Mucosa of descending colon (tissue), 1 donor: ENCODE results near the gene RAP1GAP2.

DNA sequence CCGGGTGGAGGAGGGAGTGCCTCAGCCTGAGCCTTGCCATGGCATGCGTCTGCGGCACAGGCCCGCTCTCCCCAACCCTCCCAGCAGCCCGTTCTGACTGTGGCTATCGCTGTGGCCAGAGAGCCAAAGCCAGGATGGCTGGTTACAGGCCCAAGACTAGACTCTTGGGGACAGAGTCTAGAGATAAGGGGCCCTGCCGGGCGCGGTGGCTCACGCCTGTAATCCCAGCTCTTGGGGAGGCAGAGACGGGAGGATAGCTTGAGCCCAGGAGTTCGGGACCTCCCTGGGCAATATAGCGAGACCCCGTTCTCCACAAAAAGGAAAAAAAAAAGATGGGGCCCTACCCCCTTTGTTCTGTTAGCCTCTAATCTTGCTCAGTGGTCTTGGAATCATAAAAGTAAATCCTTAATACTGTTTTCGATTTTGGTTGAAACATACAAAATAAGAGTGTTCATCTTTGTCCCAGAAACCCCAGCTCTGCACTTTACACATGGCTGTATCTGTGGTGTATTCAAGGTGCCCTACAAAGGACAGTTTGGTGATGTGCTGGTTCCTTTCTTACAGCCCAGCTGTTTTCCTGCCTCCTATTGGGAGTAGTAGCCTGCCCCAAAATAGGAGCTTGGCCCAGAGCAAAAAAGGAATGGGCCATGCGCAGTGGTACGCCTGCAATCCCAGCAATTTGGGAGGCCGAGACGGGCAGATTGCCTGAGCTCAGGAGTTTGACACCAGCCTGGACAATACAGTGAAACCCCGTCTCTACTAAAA is 25.6 kb downstream of the CLUH start:
- PRO-cap, result no peak

DNA sequence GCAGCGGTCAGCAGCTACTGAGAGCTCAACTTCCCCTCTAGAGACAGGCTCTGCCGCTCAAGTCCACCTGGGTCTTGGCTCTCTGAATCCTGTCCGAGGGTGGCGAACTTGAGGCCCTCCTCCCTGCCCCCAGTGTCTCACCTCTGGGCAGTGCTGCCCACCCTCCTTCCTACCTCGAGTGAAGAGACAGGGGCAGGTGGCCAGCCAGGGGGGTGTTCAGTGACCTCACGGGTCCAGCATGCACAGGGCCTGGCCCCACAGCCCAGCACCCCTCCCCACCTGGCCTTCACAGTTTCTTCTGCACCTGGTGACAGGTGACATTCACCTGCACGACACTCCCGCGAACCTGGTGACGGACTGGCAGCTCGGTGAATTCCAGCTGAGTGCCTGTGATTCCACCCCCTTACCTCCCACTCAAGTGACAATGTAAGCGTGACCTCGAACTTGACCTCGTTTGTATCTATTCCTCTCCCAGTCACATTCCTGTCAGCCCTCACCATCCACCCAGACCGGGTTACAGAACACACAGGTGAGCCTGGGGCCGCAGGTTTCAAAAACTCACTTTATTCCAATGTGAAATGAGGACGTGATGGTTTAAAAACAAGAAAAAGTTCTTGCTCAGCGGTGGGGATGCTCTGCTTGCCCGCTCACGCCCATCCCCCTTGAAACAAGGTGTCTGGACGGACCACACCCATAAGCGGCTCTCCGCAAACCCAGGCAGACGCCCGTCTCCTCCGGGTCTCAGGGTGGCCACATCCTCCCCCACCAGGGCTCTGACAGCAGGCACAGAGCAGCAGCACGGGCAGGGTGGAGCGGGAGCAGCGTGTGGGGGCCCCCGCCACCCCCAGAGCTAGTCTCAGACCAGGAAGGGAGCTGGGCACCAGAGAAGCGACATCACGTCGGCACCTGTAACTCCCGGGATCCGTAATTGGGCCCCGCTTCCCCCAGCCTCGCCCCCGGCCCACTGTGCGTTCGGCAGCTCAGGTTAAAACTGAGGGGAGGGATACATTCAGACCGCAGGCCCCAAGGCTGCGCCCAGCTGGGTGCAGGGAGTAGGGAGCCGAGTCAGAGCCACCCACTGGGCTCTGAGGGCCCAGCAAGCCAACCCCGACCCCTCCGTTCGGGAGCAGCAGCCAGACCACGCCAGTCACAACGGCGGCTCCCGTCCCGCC is 22.3 kb downstream of the CLUH start:
- PRO-cap, result no peak

GRCh38 chr17:2756191-2756563 is 6.7 kb upstream of the CCDC92B start:
- PRO-cap, result no peak

DNA sequence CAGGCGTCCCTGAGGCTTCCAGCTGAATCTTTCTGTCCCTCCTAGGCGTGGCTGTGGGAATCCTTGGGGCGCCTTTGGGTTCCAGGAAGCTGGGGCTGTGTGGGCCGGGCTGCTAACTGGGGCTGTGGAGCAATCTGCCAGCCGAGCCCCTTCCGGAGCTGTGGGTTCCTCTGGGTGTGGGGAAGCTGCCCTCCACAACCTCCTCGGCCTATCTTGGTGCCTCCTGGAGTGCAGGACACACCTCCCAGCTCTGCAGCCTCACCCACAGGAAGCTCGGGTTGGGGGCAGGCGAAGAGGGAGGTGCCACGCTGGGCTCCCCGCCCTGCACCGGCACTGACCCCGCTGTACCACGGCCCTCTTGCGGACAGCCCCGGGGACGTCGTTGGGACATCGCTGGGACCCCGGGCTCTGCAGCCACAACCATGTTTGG is at the start of gene RAP1GAP2:
RAP1GAP2 (plus strand) TSS at position 333 of the 430 bp plus-strand sequence.
- PRO-cap, result bidirectional peak, plus-strand start at position 333 of the sequence, minus-strand start at position 118 of the sequence

- PRO-cap, result unidirectional peak, plus-strand start at chr17:2939947
Measured at GRCh38 chr17:2939634-2940178, 123.7 kb downstream of the OR1D5 start.

- PRO-cap, result no peak
Measured at GRCh38 chr17:3004832-3005627, 58.4 kb downstream of the OR1D5 start.

DNA sequence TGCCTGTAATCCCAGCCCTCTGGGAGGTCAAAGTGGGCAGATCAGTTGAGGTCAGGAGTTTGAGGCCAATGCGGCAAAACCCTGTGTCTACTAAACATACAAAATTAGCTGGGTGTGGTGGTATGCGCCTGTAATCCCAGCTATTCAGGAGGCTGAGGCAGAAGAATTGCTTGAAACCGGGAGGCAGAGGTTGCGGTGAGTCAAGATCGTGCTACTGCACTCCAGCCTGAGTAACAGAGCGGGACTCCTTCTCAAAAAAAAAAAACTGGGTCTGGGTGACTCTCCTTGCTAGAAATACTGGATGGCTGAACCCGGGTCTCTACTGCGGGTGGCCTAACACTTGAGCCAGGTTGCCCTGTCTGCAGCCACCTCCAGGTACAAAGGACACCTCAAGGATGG is 10.9 kb downstream of the TRPV3 start:
- PRO-cap, result no peak

- PRO-cap, result no peak
Measured at GRCh38 chr17:3740731-3741009, 17.0 kb downstream of the HASPIN start.

- PRO-cap, result no peak
Measured at GRCh38 chr17:3869656-3870275, 23.1 kb downstream of the CAMKK1 start.

- PRO-cap, result unidirectional peak, plus-strand start at chr17:3886997
Measured at GRCh38 chr17:3886543-3887438, 6.1 kb downstream of the CAMKK1 start.

DNA sequence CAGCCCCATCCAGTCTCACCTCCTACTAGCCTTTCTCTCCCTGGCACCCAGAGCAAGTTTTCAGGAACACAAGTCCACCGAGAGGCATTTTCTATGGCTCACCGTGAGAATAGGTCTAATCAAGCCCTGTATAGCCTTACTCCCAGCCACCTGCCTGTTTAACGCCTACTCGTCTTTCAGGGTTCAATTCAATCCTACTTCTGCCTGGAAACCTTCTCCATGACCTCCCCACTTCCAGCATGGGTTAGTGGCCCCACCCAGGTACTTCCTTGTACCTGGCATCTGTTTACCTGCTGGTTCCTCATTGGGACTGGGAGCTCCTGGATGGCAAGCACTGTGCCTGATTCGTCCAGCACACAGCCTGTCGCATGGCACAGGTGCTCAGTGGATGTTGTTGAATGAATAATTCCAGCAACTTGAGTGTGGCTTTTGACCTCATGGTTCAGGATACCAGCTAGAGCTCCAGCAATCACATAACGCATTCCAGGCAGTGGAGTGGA is 1.1 kb upstream of the CAMKK1 start:
- PRO-cap, result bidirectional peak, plus-strand start at position 304 of the sequence, minus-strand start at position 246 of the sequence

DNA sequence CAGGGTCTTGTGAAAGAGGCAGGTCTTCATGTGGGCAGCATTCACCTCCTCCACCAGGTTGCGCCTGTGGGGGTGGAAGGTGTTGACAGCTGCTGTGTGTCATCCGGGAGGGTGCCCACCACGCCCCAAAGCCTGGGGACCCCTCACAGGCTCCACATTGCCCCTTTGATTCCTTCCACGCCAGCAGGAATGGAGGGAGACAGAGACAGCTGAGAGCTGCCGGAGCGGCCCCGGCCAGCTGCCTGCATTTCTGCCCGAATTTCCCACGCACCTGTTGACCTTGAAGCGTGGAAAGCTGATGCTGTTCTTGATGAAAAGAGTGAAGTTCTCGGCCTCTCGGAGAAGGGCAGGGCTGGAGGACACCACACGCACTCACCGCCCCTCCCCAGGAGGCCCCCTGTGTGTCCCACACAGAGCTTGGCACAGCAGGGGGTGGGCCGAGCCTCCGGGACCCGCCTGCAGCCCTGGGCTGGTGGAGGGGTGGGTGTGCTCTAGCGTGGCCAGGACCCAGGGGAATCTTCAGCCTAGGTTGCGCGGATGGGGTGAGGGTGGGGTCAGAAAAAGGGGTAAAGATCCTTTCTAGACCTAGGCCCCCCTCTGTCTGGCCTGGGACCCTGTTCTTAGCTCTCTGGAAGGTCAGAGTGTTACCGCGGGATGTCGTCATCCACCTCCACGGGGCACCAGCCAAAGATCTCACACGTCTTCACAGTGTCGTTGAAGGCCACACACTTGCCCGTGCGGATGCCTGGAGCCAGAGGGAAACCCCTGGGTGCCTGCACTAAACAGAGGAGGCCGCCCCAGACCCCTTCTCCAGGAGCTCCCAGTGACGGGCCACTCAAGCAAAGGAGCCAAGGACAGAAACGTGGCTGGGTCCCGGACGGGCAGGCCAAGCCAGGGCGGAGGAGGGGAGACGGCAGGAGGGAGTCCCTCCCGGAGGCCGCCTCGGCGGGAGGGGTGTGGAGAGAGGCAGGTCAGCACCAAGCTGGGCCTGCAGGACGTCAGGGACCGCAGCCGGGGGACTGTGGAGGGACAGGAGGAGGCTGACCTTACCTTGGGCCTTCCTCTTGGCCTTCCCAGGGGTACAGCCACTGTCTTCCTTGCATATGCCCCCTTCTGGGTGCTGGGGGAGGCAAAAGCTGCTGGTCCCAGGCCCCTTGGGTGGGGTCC is 10.8 kb upstream of the CAMKK1 start:
- PRO-cap, result no peak

DNA sequence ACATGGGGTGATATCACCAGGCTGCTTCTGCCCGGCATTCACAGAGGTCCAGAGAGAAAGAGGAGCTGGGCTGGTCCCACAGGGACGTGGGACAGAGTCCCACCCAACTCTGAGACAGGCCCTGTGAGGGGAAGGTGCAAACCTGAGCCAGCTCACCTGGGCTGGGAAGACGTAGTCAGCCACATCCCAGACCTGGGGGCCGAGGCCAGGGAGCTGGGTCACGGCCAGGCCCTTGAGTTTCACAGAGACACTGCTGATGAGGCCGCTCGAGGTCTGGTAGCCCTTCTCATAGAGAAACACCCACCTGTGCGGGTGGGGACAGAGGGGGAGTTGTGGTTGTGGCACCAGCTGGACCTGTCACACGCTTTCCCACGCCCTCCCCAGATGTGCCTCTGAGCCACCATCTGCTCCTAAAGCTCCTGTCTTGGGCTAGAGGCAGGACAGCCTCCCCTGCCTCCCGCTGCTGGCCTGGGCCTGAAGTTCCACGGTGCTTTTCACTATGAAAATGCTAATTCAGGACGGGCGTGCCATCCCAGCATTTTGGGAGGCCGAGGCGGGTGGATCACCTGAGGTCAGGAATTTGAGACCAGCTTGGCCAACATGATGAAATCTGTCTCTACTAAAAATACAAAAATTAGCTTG is 11.1 kb downstream of the P2RX1 start:
- PRO-cap, result unidirectional peak, minus-strand start at position 252 of the sequence

- PRO-cap, result no peak
Measured at GRCh38 chr17:4005728-4006050, 41.5 kb upstream of the ATP2A3 start.

DNA sequence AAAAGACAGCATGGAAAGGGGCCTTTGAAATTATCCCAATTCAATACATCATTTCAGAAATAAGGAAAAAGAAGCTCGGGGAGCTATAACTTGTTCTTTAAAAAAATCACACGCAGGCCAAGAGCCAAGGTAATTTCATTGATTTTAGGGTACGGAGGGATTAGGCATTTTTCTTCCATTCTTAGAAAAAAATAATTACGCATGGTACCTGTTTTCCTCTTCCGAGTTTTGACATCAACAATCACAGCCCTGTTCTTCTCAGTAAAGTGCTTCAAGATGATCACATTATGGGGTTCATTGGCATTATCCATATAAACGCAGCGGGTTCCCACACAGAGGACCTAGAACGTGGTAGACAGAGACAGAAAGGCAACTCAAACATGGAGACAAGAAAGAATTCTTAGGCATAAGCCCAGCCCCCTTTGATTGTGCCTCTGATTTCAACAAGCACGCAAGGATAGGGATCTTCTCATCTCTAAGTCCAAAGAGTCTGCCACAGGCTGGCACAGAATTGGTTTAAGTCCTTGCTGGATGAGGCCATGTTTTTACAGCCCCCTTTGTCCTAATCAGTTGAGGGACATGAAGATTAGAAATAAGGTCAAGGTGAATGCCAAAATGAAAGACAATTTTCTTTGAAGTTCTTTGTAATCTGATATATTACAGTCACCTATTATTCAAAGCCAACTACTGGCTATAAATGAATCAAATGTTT is 67.8 kb upstream of the ATP2A3 start:
- PRO-cap, result no peak

DNA sequence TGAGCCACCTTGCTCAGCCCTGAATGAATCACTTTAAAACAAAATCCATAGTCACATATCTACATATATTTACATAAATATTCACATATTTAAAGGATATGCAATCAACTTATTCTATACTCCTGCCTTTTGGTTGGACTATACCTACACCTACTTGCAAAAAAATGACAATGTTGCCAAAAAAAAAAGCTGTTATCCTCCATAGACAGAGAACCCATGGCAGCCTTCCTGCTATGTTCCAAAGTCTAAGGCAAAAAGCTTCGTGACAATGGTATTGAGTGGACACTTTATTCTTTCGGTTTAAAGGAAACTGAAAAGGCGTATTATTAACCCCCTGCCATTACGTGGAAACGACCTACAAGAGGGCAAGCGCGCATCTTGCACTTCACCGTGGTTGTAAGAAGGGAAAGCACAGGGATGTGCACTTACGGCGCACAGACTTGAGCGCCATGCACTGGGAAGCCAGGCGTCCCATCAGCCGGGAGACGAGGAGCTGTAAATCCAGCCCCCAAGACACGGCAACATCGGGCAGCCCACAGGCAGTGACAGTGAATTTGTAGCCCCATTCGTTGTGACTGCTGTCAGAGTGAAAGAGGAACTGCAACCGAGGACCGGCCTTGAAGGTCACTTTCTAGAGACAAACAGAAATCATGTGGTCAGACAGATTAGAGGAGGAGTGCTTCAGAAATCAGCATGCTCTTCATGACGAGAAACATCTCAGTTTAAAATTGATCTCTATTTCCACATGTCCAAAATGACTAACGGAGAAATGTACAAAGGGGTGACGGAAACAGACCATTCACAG is 68.9 kb downstream of the ZZEF1 start:
- PRO-cap, result no peak

DNA sequence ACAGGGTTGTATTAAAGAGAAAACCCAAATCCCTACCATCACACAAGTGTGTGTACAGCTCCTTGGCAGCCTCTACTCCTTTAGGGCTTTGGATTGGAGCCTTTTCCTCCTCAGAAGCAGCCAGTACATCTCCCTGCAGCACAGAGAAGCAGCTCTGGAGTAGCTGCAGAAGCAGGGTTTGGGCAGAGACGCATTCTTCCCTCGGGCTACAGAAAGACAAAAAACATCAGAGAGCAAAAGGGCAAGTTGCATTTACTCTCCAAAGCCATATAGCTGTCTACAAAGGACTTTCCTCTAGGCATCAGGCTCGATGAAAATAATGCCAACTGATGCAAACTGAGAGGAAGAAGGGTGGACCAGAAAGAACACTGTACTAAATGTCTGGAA is 56.4 kb downstream of the ZZEF1 start:
- PRO-cap, result no peak

DNA sequence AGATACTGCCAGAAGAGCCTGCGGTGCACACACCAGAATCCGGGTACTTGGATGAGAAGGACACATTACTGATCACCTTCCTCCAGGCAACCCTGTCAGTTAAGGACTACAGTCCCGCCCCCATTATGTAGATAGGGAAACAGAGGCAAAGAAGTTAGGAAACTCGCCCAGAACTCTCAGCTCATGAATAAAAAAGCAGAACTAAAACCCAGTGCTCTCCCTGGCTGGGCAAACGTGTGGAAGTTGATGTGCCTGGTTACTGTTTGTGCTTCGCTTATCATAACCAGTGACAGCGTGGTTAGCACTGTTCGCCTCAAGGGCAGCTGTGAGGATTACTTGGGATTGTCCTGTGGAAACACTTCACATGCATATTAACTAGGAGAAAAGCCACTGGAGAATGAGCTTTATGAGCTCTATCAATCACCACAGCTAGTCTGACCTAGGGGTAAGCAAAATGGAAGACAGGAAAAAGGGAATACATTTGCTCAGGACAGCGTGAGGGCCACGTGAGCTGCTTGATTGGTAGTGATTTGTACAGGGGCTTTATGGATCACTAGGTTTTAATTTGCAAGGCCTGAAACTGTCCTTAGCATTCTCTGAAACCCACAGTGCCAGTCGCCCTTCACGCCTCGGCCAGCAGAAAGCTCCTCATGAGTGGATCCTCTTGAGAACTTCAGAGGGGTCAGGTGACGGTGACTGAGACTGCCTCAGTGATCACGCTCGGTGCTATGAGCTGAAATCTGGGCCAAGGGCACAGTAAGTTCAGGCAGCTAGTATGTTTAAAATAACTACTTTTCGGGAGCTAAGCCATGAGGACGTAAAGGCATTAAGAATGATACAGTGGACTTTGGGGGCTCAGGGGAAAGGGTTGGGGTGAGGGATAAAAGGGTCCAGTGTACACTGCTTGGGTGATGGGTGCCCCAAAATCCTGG is 20.0 kb downstream of the CYB5D2 start:
- PRO-cap, result no peak

DNA sequence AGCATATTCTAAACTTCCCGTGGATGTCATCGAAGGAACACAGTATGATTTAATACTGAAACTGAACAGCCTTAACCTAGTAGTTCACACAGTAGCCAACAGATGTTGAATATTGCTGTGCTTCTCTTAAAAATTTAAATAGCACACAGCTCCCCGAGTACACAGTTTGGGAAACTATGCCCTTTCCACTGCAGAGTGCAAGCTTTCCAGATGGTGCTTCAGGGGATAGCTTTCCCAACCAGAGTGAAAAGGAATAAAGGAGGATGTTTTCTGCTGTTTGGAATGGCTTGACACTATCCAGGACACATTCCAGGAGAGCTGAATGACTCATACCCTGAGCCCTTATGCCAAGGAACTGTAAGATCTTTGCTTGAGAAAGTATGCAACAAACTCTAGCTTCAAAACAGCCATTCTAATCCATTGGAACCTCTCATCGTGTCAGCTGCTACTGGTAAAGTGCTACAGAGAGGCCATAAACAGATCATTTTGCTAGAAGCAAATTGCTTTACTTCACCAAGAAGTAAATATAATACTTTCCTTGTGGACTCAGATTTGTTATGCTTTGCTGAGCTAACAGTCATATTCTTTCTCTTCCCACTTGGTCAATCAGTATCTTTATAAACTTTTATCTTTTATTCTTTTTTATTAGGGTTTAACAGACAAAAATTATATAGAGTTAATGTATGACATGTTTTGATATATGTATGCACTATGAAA is 33.6 kb downstream of the ANKFY1 start:
- PRO-cap, result no peak

DNA sequence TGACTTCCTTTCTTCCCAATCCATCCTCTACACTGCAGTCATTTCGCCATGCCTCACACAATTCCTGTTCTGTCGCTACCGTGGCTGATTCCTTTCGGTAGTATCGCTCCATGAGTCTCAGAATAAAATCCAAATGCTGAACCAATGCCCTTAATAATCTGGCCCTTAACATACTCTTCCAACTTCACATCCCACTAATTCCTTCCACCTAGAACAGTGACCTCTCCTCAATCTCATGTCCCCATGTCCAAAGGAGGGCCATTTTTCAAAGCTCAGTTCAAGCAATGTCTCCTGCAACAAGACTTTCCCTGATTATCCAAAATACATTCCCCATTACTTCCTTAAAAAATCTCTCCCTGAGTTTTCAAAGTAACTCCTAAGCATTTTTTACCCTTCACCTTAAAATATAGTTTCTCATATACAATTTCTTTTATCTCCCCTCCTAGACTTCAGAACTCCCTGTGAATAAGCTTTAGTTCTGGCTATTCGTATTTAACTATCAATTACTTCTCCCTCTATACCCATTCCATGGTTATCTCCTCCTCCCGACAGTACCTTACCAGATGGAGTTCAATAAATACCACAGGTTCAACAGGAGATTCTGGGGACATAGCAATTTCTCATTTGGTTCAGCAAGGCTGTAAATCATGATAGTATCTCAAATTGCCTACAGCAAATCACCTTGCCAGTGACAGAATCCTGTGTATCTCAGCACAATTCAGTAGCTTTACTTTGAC is 6.3 kb downstream of the ANKFY1 start:
- PRO-cap, result no peak